Bronchus (tissue), 1 donor: Measurements from ENCODE around the gene CACNB1.

DNA sequence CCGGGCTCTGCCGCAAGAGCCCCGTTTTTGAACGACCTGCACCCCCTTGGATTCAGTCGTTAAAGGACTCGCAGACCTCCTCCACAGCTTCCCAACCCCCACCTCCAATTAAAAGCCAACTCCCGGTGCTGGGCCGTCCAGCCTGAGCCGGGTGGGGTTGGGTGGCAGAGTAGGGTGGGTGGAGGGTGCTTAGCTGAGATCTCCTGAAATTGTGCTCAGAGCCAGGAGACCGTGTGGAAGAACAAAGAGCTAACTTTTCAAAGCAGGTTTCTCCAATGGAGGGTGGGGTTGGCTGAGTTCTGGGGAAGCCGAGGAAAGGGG, 920 bp downstream of the LASP1 start:
- PRO-cap = bidirectional peak, plus-strand start at position 218 of the sequence, minus-strand start at position 61 of the sequence

DNA sequence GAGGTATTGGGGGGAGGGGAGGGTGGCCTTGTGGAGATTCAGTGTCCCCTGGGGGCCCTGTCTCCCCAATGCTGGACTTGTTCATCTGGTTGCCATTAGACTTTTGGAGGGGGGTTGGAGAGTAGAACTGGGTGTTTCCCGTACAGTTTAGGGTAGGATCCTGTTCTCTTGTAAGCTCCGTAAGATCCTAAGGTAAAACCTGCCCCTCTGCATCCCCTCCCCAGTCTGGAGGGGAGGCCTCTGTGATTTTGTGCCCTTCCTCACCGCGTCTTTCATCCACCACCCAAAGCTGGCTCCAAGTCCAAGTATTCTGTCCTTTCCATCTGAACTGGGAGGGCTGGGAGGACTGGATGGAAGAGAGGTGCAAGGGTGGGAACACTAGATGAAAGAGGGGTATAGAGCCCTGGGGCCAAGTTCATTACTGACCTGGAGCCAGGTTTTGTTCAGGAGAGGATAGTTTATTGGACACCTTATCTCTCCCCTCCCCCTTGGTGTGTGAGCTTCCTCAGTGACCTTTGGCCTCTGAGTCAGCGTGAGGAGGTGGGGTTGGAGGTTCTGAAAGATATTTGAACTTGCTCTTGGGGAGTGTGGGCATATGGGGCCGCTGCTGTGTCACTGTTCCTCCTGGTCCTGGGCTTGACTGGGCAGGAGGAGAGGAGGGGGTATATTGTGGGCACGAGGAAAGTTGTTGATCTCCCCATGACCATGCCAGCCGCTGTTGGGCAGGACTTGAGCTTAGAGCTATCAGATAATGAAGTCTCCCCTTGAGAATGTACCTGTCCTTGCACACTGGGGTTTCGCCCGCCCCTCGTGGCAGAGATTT, 1.5 kb downstream of the LASP1 start:
- PRO-cap = bidirectional peak, plus-strand start at position 575 of the sequence, minus-strand start at position 490 of the sequence

- PRO-cap = no peak
Observed at GRCh38 chr17:38896091-38897005, 26.5 kb downstream of the LASP1 start.

- PRO-cap = bidirectional peak, plus-strand start at chr17:39003385, minus-strand start at chr17:39003281
Observed at GRCh38 chr17:39002943-39003696, 35.9 kb upstream of the FBXO47 start.

- PRO-cap = no peak
Observed at GRCh38 chr17:39091352-39091551, 60.2 kb downstream of the PLXDC1 start.

DNA sequence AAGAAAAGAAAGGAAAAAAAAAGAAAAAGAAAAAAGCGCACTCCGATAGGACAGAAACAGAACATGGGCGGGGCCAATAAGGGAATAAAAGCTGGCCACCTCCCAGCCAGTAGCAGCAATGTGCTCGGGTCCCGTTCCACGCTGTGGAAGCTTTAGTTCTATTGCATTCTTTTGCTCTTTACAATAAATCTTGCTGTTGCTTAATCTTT, 3.0 kb upstream of the ARL5C start:
- PRO-cap = no peak

DNA sequence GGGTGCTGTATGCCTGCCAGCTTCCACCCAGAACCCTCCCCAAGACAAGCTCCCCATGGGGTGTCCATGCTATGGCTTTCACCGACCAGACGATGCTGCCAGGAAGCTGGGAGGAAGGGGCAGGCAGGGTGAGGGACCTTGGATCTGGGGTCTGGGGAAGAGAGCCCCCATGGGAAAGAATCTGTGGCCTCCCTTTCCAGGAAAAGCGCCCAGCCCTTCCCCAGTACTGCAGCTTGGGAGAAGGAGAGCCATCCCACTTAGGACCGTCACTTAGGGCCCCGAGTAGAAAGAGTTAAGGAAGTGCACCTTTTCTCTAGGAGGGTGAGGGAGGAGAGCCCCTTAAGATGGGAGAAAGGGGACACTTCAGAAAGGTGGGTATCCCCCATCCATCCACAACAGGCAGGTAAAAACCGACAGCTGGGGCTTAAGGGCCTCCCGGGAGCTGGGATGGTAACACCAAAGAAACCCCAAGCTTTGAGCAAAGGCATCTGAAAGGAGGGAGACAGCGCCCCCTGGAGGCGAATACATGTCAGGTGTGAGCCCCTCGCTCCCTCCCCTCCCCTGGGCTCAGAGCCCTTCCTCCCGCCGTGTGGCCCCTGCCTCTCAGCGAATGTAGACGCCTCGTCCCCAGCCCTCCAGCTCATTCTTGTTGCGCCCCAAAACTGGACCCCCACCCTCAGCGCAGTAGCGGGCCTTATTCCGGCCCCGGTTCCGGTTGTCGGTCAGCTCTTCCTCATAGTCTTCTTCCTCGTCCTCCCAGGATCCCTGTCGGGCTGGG, 8.8 kb upstream of the ARL5C start:
- PRO-cap = no peak

- PRO-cap = bidirectional peak, plus-strand start at chr17:39196039, minus-strand start at chr17:39195871
Observed at GRCh38 chr17:39195723-39196185, 1.7 kb downstream of the CACNB1 start.

GRCh38 chr17:39196186-39196764, 1.2 kb downstream of the CACNB1 start:
- PRO-cap = no peak

GRCh38 chr17:39197464-39198166, at the start of gene CACNB1:
CACNB1 (minus strand) TSS chr17:39197669.
- PRO-cap = bidirectional peak, plus-strand start at chr17:39197782, minus-strand start at chr17:39197638

- PRO-cap = no peak
Observed at GRCh38 chr17:39404097-39404944, 2.9 kb upstream of the FBXL20 start.

GRCh38 chr17:39606804-39607360, 838 bp downstream of the NEUROD2 start:
- PRO-cap = no peak

- PRO-cap = no peak
Observed at GRCh38 chr17:39622352-39622743, 4.4 kb upstream of the PPP1R1B start.

- PRO-cap = no peak
Observed at GRCh38 chr17:39666919-39667322, 1.3 kb upstream of the PNMT start.

DNA sequence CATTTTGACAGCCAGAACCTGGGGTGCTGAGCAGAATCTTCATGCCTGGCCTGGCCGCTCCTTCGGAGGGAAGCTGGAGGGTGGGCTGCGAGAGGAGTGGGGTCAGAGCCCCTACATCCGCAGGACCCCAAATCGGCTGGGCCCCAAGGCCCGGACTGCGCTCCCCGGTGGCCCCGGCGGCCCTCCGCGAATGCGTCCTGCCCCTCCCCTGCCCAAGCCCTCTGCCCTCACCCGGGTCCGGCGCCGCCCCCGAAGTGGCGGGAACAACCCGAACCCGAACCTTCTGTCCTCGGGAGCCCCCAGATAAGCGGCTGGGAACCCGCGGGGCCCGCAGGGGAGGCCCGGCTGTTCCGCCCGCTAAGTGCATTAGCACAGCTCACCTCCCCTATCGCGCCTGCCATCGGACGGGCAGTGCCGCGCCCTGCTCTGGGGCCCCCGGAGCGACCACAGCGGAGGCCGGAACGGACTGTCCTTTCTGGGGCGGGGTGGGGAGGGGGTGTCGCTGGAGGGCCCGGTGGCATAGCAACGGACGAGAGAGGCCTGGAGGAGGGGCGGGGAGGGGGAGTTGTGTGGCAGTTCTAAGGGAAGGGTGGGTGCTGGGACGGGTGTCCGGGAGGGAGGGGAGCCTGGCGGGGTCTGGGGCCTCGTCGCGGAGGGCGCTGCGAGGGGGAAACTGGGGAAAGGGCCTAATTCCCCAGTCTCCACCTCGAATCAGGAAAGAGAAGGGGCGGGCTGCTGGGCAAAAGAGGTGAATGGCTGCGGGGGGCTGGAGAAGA, 742 bp upstream of the PNMT start:
- PRO-cap = no peak

DNA sequence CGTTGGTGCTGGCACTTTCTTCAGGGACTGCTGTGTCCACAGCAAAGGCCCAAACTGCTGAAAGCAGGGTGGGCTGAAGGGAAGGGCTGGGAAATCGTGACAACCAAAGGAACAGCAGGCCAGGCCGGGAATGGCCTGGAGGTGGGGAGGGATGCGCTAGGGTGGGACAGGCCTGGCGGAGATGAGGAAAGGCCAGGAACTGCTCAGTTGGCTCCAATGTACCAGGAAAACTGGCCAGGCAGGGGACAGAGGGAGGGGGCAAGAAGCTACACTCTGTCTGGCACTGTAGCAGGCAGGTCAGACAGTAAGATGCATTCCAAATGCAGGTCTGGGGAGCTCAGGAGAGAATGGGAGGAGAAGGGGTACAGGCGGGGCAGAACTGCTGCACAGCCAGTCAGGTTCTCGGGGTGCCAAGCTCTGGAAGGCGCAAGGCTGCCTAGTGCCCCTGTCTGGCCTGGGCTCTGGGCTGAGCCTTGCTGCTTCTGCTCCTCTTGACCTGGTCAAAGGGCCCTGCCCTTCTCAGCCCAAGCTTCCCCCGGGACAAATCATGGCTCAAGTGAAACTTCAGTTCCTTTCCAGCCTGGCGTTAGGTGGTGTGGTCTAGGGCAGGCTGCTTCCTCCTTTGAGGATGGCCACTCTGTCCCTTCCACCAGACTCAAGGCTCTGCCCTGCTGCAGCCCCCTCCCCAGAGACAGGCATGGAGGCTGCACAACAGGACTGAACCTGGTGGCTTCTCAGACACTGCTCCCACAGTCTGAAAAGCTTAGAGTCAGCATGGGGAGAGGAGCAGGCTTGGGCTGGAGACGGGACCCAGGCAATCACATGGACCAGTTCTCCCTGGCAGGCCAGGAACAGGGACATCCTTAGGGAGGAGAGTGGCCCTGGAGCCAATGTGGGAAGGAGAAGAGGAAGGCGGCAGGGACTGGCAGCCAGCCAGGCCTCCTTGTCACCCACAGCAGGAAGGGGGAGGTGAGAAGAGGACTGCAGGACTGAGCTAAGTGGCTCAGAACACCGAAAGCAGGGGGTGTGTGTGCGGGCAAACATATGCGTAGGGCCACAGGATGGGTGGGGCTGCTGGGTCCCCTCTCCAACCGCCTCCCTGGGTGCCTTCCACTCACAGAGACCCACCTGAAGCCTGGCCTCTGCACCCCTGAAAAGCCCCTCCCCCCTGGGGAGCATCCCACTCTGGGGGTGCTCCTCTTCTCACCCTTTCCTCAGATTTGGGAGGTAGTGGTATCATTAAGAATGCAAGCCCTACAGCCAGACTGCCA, 7.6 kb downstream of the PNMT start:
- PRO-cap = bidirectional peak, plus-strand start at position 1,014 of the sequence, minus-strand start at position 824 of the sequence

- PRO-cap = no peak
Observed at GRCh38 chr17:39725601-39726157, 4.7 kb downstream of the MIEN1 start.

DNA sequence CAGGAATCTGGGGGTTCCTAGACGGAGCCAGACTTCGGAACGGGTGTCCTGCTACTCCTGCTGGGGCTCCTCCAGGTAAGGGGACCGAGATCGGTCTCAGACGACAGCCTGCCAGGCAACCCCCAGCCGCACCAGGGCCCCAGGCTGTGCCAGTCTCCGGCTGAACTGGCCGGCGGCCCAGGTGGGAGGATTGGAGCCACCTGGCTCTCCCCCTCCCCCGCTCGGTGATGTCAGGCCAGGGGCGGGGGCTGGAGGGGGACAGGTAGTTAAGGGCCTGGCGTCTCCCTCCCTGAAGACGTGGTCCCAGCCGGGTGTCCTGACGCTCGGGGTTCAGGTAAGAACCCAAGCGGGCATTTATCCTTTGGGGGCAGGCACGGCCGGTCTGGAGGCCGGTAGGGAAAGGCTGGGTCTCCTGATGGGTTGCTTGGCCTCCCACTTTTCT, 342 bp downstream of the GRB7 start:
- PRO-cap = bidirectional peak, plus-strand start at position 292 of the sequence, minus-strand start at position 162 of the sequence

- PRO-cap = no peak
Observed at GRCh38 chr17:39740960-39741790, 3.4 kb downstream of the GRB7 start.

GRCh38 chr17:39765757-39766346, 28.1 kb downstream of the GRB7 start:
- PRO-cap = no peak